Mammary microvascular endothelial cell (primary cell): ENCODE measurements around a stretch of chr14.

GRCh38 chr14:68191838-68192433 lies 372.4 kb downstream of the RAD51B start:
- RAMPAGE, long total RNA = no peak

- RAMPAGE, long total RNA = no peak
Measured at GRCh38 chr14:68272016-68272593, 452.5 kb downstream of the RAD51B start.

GRCh38 chr14:68392291-68393116 lies 400.4 kb downstream of the ZFP36L1 start:
- RAMPAGE, long total RNA = no peak

GRCh38 chr14:68521313-68521804 lies 271.5 kb downstream of the ZFP36L1 start:
- RAMPAGE, long total RNA = no peak

- RAMPAGE, long total RNA = no peak
Measured at GRCh38 chr14:68521958-68523070, 270.6 kb downstream of the ZFP36L1 start.

- RAMPAGE, long total RNA = no peak
Measured at GRCh38 chr14:68527186-68527966, 265.5 kb downstream of the ZFP36L1 start.

GRCh38 chr14:68584072-68584426 lies 208.8 kb downstream of the ZFP36L1 start:
- RAMPAGE, long total RNA = no peak

DNA sequence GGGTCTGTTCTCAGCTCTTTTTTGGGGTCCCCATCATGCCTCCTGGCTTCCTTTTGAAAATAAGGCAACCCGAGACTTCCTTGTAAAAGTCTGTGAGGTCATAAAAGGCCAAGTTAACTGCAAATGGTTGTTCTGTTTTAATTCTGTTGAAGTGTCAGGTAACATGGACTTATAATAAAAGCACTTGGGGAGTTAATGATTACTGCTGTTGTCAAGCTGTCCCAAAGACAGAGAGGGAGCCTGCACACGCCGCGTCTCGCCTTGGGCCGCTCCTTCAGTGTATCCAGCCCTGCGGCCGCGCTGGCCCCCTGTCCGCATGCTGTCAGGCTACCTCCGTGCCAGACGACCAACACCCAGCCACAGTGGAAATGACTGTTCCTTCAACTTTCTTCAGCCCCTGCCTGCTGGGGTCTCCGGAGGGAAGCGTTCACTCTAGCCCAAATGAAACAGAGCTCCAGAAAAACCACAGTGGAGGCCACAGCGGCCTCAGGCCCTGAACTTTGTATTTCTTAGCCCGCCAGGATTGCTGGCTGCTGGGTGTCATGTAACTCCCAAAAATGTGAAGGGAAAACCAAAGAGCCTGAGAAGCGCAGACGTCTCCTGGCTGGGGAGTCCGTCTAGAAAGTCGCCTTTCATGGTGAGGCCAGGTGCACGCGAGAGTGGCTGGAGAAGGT lies 189.2 kb downstream of the ZFP36L1 start:
- RAMPAGE, long total RNA = no peak

DNA sequence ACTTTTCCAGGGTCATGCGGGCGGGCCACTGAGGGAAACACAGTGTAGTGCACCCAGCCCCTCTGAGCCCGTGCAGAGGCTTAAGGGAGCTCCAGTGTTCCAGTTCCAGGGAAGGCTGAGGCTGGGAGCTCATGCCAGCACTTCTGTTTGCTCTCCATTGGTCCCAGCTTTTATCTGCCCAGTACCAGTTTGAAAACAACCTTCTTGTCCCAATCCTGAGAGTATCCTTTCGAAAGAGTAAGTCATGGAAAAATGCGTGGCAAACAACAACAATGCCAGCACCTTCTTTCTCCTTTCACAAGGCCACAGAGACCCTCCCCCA lies 185.8 kb downstream of the ZFP36L1 start:
- RAMPAGE, long total RNA = no peak

DNA sequence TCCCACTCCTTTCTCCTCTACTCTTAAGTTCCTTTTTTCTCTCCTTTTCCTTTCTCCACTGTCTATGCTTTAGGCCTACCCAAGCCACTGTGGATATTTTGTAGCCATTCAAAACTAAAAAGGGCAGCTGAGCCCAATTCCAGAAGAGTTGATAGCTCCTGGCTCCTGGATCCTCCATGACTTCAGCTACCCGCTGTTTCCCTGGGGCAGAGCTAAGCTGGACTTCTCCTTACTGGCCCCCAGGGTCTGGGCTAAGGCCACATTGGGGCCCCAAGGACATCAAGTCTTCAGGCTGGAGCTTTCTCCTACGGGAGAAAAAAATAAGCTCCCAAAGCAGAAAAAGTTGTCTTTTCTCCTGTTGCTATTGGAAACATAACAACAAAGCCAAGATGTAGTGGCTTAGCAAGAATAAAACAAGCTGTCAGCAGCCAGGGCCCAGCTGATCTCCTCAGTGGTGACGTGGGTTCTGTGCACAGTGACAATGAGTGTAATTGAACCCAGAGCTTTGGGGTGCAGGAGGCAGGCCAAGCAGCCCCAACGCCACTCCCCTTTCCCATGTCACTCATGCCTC lies 171.4 kb downstream of the ZFP36L1 start:
- RAMPAGE, long total RNA = no peak

DNA sequence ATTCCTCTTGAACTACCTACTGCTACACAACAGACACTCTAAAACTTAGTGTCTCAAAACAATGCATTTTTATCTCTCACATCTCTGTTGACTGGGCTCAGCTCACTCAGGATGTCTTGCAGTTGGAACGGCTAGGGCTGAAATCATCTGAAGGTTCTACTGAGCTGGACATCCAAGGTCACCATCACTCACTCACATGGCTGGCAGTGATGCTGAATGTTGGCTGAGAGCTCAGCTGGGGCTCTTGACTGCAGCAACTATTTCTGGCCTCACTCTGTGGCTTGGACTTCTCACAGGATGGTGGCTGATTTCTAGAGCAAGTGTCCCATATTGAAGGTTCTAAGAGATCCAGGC lies 166.5 kb downstream of the ZFP36L1 start:
- RAMPAGE, long total RNA = no peak

DNA sequence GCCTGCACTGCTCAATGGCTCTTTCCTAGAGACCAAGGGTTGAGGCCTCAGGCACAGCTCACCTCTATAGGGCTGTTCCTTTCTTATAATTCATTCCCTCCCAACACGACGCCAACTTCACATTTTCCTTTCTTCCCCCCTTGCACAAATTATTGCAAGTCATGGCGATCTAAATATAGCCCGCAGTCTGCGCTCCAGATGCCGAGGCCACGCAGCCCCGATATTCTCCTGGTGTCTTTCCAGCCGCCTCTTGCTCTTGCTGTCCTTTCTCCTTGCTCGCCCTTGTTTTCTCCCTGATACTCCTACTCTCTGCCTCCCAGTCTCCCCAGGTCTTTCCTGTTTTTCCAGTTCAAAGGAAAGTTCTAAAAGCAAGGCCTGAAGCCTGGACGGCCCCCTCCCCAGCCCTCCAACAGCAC lies 140.8 kb downstream of the ZFP36L1 start:
- RAMPAGE, long total RNA = no peak

DNA sequence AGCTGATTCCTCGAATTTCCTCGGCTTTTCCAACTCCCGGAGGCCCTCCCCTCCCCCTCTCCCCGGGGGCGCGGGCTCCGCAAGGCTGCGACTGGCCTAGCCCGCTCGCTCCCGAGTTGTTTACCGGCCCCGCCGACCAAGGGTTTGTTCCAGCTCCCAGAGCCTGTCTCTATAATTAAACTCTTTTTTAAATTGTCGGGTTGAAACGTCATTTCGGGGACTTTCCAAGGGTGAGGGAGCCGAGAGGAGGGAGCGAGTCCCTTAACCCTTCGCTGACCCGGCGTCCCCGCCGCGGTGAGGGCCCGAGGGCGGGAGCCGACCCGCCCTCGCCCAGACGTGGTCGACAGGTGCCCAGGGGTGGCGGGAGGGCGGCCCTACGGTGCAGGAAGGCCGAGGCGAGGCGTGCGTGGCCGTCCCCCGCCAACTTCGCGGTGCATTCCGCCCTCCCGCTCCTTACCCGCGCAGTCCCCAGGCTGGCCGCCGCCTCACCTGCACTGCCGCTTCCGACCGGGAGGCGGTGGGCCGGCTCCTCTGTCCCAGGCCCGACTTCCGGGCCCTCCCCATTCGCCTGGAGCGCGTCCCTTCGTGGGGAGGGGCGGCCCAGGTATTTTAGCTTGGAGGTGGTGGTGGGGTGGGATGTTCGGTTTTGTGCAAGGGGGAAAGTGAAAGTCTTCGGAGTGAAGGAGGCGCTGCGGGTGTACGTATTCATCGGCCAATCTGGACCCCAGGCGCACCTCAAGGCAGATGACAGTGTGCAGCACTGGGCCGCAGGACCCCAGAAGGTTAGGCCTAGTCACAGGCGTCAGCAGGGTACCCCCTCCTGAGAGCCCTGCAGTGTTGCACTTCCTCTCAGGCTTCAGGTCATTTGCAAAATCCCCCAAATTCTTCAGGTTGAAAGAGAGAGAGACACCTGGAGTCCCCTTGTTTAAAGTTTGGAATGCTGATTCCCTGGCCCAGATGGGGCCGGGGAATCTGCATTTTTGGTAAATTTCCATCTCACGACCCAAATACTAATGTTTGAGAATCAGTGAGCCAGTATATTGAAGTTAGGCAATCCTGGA lies 3.0 kb upstream of the ZFP36L1 start:
- RAMPAGE, long total RNA = no peak

GRCh38 chr14:68807001-68807724 lies 14.3 kb upstream of the ZFP36L1 start:
- RAMPAGE, long total RNA = no peak

DNA sequence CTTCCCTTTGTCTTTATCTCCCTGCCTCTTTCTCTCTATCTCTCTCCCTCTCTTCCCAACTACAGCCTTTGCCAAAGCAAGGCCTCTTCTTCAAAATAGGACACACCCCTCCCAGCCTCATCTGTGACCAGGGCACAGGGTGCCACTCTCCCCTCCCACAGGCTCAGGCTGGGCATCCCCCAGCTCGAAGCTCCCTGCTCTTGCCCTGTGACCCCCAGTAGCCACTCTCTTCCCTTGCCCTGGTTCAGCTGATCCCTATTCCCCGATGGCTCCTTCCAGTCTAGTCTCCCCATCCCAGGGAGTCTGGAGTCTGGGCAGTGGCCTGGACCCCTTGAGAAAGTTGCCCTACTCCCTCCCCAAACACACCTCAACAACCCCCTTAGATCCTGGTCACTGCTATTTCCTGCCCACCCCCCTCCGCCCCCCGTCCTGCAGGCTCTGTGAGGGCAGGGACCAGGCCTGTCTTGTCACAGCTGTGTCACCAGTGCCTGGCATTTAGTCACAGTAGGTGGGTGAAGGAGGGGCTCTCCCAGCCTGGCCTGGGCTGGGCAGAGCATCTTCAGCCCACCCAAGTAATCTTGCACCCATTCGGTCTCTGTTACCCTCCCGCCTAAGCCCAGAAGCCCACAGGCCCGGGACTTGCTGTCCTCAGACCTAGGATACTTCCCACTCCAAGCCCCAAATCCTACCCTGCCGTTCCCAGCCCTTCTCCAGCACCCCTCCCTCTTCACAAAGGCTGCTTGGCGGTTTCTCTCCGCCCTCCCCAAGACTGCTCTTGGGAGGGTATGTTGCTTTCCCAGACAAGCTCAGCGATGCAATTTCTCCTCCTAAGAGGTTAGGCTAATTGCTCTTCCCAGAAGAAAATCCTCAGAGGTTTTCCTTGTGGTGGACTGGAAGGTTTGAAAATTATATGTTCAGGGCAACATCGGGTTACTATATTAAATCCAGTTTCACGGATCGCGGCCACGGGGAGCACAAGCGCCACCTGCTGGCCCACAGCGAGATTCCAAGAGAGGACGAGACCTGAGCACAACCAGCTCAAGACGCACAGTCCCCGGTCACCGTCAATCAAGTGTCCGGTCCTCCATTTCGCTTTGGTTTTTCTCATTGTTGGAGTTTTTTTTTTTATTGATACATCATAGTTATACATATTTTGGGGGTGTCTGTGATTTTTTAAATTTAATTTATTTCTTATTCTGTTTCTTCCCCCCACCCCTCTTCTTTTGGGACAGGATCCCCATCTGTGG lies 50.7 kb upstream of the ZFP36L1 start:
- RAMPAGE, long total RNA = no peak

GRCh38 chr14:68880799-68881142 lies 87.9 kb upstream of the ZFP36L1 start:
- RAMPAGE, long total RNA = no peak

DNA sequence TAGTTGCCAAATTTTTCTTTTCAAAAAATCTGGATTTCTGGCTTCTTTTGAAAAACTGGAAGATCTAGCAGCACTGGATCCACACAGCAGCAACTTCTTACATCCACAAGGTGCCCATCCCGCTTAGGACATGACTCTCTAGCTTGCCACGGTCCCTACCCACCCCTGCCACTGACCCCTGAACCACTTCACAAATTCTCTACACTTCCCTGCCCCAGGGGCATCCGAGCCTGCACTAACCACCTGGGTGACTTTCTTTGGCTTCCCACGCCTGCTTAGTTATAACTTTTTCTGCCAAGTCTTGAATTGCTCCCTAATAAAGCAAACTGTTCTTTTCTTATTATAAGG lies 60.0 kb downstream of the ACTN1 start:
- RAMPAGE, long total RNA = no peak

GRCh38 chr14:69002057-69002497 lies 23.0 kb upstream of the ACTN1 start:
- RAMPAGE, long total RNA = no peak

GRCh38 chr14:69005631-69006229 lies 26.6 kb upstream of the ACTN1 start:
- RAMPAGE, long total RNA = no peak

DNA sequence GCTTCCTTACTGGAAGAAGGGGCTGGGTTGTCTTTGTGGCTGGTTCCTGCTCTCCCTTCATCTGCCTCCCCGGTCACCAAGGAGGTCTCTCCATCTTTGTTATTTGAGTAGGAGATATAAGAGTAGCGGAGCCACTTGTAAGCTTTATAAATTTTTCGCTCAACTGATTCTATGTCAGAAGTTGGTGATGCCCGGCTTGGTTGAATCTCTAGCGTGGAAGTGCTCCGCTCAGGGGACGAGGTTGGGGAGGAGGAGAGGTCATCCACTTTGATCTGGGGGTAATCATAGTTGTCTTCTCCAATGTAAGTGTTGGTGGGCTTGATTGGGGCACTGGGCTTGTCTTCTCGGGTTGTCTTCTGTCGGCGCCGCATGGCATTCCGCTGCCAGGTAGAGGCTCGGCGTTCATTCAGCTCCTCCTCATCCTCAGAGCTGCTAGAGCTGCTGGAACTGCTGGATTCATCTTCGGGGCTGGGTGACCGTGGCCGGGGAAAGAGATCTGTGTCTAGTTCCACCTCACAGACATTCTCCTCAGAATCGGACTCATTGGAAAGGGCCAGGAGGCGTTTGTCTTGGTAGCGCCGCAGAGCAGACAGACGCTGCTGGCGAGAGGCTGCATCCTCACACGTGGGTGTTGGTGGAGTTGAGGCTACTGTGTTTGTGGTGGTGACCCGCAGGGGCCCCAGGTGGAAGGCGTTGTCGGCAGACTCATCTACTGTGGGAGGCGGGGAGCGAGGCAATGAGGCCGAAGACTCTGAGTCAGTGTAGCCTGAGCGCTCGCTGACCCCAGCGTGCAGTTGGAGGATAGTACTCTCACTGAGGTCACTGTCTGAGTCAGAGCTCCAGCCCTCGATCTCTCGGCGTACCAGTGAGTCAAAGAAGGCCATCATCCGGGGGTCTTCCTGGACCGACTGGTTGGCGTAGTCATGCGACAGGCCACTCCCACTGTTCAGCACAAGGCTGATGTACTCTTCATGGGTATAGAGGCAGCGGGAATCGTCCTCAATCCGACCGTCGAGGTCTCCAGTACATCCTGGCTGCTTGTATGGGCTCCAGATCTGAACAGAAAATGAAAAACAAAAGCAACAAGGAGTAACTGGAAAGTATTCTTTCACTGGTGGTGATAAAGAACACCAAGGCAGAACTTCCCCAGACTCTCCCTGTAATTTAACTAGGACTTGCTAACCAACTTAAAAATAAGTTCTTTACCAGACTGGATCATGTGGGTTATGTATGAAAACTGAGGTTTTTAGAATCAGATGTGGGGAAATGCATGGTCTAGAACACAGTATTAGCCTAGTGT lies 75.9 kb upstream of the ACTN1 start:
- RAMPAGE, long total RNA = no peak